Zone of skin (tissue), 1 donor: Measurements from ENCODE around the genes KCTD18 and ORC2.

DNA sequence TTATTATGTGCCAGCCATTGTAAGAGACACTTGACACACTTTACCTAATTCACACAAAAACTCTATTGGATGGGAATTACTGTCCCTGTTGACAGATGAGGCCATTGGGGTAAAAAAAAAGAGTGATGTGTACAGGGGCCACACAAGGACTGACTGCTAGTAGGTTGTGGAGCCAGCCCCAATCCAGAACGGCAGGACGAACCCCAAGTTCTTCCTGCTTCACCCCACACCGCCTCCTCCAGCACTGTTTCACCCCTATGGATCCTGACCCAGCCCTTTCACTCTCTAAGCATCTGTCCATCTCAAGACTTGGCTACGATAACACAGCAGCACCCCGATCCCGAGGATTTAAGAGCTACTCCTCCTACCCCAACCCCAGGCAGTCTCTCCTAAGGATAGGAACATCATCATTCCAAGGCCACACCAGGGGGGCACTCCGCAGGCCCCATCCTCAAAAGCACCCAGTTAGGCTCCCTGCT is 739 bp downstream of the KCTD18 start:
- RRBS: no CpG with 5 or more reads among the region's 7 CpGs

- RRBS: 1% methylated on average over 56 of the region's 79 CpGs
These were observed at the start of gene KCTD18 for GRCh38 chr2:200509569-200510384. Gene KCTD18 (minus strand): TSS chr2:200510068.

DNA sequence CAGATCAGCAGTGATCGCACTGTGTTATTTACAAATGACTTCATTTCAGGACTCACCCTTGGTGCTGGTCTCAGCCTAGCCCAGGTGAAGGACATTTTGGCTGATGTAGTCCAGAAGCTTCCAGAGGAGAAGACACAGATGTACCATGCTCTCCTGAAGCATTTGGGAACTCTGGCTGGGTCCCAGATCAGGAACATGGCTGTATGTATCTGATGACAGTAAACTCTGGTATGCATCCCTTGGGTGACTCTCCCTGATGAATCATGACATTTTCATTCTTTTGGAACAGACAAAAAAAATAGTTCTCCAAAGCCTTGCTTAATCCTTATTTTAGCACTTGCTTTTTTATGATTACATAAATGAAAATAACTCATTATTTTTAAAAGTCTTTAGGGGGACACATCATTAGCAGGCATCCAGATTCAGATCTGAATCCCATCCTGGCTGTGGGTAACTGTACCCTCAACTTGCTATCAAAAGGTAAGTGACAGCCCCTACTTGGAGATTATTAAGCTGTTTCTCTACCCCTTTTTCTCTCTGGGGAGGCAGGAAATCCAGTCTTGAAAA is 23.2 kb downstream of the AOX1 start:
- RRBS: no CpG with 5 or more reads among the region's 1 CpG

GRCh38 chr2:200616267-200616659 is 30.4 kb downstream of the AOX1 start:
- RRBS: no CpG with 5 or more reads among the region's 7 CpGs

- RRBS: no CpG with 5 or more reads among the region's 3 CpGs
These were observed 46.2 kb upstream of the BZW1 start for GRCh38 chr2:200765363-200766080.

GRCh38 chr2:200888197-200888733 is 612 bp downstream of the PPIL3 start:
- RRBS: no CpG with 5 or more reads among the region's 19 CpGs

DNA sequence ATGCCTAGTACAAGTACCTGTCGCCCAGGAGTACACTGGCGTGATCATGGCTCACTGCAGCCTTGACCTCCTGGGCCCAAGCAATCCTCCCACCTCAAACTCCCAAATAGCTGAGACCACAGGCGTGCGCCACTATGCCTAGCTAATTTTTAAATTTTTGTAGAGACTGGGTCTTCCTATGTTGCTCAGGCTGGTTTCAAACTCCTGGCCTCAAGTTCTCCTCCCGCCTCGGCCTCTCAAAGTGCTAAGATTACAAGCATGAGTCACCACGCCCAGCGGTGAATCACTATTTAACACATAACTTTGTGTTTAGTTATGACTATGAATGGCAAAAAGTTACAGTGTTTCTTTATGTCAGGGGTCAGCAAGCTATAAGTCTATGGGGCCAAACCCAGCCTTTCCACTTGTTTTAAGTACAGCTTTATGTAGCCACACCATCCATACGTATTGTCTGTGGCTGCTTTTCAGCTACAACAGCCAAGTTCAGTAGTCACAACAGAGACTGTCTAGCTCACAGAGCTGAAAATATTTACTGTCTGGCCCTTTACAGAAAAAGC is 18.8 kb downstream of the ORC2 start:
- RRBS: no CpG with 5 or more reads among the region's 9 CpGs

DNA sequence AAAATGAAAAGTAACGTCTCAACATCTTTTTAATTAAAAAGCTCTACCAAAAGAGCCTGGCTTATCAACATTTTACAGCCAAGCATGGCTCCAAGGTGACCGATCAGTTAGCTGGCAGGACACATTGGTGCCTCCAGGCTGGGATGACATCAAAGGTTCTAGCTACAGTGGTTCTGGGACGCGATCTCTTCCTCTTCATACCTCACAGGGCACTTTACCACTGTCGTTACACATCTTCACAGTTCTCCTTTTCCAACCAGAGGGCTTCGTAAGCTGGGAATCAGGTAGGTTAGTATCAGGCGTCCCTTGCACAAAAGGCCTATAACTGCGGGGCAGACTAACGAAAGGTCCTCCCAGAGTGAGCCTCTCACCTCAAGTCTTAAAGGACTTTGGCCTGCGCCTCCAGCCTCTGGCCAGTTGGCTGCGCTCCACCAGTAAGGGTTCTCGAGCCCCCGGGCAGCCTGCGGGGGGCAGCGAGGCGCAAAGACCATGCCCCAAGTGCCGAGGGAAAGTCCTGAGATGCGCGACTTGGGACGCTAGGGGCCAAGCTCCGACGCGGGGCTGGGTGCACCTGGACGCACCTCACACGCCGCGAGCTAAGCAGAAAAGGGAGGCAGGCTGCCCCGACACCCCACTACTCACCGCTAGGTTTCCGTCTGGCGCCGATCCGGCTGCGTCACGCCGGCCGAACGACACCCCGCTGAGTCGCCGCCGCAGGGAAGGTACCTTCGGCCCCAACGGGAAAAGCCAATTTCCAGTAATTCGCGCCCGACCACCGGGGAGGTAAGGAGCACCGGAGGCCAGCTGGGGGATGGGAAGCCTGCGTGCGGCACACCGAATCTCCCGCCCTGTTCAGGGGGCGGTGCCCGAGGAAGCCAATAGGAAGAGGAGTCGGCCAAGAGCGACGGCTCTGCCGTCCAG is at the start of gene ORC2:
Gene ORC2 (minus strand): TSS at position 813 of the 921 bp plus-strand sequence.
- RRBS: 1% methylated on average over 11 of the region's 59 CpGs

DNA sequence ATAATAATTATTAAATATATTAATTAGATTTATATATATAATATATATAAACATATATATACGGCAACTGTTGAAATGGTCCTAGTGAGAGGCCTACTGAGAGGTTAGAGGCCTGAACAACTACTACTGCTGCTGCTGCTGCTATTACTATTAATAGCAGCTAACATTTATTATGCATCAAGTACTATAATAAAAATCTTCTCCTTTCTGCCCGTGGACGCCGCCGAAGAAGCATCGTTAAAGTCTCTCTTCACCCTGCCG is 8.7 kb downstream of the HYCC2 start:
- RRBS: no CpG with 5 or more reads among the region's 7 CpGs

- RRBS: no CpG with 5 or more reads among the region's 5 CpGs
These were observed 10.9 kb downstream of the CFLAR start for GRCh38 chr2:201126545-201127486.

DNA sequence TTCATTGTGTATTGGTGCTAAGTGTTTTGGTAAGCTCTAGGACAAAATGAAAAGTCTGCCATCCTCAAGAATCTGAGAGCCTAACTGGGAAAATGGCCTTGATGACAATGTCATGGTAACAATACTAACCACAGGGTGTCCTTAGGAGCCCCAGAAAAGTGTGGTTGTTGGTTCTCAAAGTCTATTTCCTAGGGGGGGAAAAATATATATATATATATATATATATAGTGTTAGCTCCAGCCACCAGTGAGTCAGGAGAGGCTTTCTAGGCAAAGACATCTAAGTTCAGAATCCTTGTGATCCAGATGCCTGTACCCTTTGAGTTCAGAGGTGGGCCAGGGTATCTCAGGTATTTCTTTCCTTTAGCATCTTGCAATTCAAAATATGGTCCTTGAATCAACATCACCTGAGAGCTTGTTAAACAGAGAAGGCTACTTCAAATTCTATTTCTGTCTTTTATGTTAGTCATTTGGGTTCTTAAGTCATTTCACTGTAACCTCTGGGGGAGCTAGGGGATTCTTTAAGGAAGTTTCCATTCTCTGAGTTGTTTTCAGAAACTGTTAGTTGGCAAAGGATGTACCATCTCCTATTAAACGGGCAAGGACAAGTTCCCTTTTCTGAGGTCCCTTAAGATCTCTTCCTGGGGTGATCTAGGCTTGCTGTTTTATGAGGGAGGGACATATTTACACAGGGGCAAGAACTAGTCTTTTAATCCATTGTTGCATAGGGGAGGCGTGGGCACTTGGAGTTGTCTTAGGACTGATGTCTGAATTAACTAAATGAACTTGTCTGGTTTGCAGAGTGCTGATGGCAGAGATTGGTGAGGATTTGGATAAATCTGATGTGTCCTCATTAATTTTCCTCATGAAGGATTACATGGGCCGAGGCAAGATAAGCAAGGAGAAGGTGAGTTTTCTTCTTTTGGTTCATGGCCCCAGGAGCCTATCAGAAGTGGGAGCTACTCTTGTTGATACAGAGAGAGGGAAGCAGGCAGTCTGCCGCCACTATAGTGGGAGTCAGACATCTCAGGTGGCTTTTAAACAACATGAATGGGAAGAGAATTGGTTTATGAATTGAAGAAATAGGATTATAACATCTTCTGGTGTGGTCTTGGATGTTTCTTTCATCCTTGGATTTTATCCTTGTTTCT is 16.6 kb downstream of the CFLAR start:
- RRBS: no CpG with 5 or more reads among the region's 4 CpGs

- RRBS: no CpG with 5 or more reads among the region's 7 CpGs
These were observed 27.0 kb upstream of the CASP10 start for GRCh38 chr2:201155972-201156407.

- RRBS: no CpG with 5 or more reads among the region's 7 CpGs
These were observed 5.9 kb upstream of the CASP8 start for GRCh38 chr2:201254123-201255055.

DNA sequence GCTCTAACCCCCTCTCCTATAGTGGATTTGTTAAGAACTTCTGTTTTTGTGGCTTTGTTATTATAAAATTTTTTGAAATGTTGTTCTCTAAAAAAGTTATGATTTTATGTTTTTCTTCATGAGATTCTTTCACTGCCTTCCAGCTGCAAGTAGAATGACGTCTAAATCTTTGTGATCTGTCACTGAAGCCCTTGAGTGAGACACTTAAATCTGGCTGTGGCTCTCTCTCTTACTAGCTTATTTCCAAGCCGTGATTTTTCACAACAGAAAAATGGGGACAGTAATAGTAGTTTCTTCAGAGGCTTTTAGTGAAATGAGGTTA is 1.6 kb downstream of the CASP8 start:
- RRBS: no CpG with 5 or more reads among the region's 2 CpGs

DNA sequence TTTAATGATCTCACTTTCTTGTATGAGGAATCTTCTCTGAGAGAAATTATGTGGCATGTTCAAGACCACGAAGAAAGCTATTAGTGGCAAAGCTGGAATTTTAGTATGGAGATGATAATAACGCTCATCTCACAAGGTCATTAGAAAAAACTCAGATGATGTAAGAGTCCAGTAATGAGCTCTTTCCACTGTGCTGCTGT is 46.0 kb upstream of the FLACC1 start:
- RRBS: no CpG with 5 or more reads among the region's 2 CpGs

GRCh38 chr2:201858679-201859342 is 52.5 kb downstream of the CDK15 start:
- RRBS: no CpG with 5 or more reads among the region's 15 CpGs

DNA sequence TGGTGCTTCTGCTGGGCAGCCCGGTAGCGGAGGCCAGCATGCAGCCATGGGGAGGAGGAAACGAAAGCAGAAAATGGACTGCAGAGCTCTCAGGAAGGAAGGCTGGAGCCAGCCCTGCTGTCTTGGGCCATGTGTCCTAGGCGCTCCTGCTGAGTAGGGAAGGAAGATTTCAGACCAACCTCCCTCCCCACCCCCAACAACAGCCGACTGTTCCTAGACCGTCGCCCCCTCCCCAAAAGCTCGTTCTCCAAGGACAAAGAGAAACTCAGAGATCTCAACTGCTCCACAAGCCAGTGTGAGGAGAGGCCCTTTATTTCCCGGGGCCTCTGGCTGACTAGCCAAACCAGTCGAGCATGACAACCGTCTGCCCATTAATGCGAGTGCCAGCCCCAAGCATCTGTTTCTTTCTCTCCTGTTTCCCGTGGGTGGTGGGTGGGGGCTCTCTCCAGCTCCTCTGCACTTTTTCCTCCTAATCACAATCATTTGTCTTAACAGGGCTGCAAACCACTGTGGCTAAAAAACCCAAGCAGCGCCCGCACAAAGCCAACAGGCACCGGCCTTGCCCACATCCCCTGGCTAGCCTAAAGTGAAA is 66.7 kb upstream of the FZD7 start:
- RRBS: no CpG with 5 or more reads among the region's 16 CpGs

DNA sequence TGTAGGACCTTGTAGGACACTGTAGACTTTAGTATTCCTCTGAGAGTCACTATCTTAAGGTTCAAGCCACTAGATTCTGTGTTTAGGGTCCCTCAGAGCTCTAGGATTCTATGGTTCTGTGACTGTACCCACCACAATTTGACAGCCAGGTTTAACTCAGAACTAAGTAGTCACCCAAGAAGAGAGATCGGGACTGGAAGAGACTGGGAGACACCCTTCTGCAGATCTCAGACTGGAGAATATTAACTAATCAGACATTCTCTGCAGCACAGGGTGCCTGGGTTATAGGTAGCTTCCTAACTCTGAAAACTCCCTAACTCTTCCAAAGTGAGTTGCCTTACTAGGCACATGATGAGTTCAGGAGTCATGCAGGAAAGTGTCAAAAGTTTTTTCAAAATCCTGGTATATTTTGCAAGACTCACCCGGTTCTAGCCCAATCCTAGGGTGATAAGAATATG is 57.1 kb upstream of the FZD7 start:
- RRBS: 75% methylated on average over 1 of the region's 2 CpGs

- RRBS: no CpG with 5 or more reads among the region's 2 CpGs
These were observed 55.6 kb upstream of the FZD7 start for GRCh38 chr2:201978032-201978430.